Melanocyte of skin (primary cell): ENCODE results near the gene RIMOC1.

GRCh38 chr5:39402158-39402435 lies 22.7 kb downstream of the DAB2 start:
- CAGE, long polyA plus RNA, 2 experiments, result no peak in any of the 2 experiments

GRCh38 chr5:39469639-39470575 lies 45.1 kb upstream of the DAB2 start:
- CAGE, long polyA plus RNA, 2 experiments, result no peak in any of the 2 experiments

DNA sequence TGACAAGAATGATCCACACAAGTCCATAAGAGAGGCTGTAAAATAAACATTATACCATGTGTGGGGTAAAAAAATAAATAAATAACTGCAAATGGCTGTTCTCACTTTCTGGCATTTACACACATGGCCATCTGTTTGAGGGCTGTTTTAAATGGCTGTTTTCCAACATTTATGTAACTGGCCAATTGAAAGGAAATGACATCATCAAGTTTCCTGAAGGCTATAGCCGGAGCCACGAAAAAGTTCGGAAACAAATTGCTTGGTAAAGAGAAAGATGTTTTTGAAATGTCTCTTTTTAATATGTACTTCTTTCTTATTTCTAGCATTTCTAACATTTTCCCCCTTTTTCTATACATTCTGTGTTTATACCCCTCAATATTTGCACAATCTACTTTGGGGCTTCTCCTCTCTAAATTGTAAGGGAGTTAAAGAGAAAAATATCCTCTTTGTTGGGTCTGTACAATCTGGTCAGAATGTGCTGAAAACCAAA lies 95.5 kb upstream of the DAB2 start:
- CAGE, long polyA plus RNA, 2 experiments, result no peak in any of the 2 experiments

- CAGE, long polyA plus RNA, 2 experiments, result no peak in any of the 2 experiments
Measured at GRCh38 chr5:39543176-39543831, 118.5 kb upstream of the DAB2 start.

- CAGE, long polyA plus RNA, 2 experiments, result no peak in any of the 2 experiments
Measured at GRCh38 chr5:40680045-40680246, 231 bp downstream of the PTGER4 start.

GRCh38 chr5:40842369-40842734 lies 1.2 kb downstream of the CARD6 start:
- CAGE, long polyA plus RNA, 2 experiments, result no peak in any of the 2 experiments

DNA sequence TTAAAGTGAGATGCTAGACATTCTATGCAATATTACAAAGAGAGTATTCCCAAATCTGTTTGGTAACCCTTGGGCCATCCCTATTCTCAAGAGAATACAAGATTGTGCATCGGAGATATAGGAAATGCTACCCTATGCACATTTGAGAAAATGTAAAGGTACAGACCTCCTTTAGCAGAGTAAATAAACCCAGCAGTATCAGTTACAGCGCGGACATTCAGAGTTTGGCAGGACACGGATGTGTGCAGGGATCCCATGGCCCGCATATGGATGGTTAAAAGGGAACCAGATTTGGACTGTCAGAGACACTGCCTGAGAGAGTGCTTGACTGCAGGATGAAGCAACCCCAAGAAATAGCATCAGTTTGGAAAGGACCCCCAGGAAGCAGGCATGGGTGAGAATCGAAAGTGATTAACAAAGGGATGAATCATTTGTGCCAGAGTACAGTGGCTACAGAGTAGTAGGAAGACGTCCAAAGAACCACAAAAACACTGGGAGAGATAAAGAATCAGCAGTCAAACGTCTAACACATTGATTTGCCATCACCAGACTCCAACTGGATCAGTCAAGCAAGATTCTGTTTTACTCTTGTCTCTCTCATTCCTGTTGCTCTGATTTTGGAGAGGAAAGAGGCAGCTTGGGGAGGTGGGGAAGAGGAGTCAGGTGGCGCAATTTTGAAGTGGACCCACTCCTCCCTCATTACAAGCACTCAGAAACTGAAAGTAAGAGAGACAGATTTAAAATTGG lies 5.5 kb downstream of the C7 start:
- CAGE, long polyA plus RNA, 2 experiments, result no peak in any of the 2 experiments

DNA sequence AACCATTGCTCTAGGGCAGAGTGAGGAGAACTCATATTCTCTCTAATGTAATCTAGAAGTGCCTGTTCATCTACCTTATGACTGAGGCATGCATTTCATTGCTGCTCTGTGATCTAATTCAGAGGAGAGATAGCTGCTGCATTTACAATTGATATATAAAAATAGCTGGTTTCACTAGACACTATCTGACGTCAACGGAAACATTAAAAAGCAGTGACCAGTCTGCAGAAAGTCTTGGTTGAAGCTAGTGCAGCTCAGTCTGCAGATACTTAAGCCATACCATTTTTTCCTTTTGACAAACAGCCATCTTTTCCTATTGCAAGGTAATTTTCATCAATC lies 72.9 kb upstream of the C6 start:
- CAGE, long polyA plus RNA, 2 experiments, result no peak in any of the 2 experiments

DNA sequence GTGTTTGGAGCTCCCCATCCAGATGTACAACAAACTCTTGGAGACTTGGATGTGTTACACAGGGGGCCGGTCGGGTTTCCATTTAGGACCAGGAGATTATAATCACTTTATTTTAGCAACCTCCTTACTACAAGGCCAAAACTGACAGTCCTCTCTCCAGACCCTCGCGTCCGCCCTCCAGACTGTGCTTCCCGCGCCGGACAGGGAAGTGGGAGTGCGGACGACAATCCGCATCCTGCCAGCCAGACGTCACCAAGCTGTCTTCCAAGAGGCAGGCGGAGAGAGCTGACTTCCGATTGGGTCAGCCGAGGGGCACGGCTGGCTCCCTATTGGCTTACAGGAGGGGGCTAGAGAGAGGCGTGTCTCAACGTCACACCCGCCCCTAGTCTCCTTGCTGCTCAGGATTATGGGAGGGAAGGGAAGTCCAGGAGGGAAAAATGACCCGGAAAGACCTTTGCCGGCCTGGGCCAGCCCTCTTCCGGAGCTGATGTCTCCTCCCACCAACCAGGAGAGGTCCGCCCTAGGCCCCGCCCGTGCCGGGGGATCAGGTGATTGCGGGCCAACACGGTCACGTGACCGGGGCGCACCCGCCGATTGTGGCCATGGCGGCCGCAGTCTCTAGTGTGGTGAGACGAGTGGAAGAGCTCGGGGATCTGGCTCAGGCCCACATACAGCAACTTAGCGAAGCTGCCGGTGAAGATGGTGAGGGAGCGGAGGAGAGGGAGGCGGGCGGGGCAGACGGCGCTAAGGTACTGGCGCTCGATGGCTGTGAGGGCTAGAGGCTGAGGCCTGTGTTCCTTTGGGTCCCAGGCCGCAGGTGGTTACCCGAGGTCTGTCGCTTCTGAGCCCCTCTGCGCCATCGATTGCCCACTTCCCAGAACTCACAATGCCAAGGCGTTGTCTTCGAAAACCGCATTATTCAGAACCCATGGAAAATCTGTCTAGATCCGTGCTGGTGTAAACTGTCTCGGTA lies at the start of gene RIMOC1:
Gene RIMOC1 (plus strand): TSS at position 579 of the 973 bp plus-strand sequence.
- CAGE, long polyA plus RNA, 2 experiments, result no peak in any of the 2 experiments

DNA sequence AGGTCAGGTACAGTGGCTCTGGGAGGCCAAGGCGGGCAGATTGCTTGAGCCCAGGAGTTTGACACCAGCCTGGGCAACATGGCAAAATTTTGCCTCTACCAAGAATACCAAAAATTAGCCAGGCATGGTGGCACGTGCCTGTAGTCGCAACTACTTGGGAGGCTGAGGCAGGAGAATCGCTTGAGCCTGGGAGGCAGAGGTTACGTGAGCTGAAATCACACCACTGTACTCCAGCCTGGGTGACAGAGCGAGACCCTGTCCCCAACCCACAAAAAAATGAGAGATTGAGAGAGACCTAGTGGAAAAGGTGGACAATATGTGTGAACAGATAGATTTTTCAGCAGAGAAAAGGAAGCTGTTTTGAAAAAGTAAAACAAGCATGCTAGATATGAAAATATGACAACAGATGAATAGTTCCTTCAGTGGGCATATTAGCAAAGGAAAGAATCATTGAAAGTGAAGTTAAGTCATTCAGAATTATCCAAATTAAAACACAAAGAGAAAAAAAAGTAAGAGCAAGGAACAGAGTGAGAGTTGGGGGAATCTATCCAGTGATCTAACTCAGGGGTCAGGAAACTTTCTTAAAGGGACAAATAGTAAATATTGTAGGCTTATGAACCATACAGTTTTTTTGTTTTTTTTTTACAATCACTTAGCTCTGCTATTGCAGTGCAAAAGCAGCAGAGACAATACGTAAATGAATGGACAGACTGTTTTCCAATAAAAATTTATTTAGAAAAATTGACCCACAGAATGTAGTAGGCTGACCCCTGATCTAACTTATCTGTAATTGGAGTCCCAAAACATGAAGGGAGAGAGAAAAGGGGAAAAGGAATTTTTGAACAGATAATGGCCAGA lies 11.4 kb downstream of the FBXO4 start:
- CAGE, long polyA plus RNA, 2 experiments, result no peak in any of the 2 experiments

- CAGE, long polyA plus RNA, 2 experiments, result no peak in any of the 2 experiments
Measured at GRCh38 chr5:42364398-42364799, 58.8 kb upstream of the GHR start.

- CAGE, long polyA plus RNA, 2 experiments, result no peak in any of the 2 experiments
Measured at GRCh38 chr5:42432353-42432761, 9.1 kb downstream of the GHR start.

- CAGE, long polyA plus RNA, 2 experiments, result no peak in any of the 2 experiments
Measured at GRCh38 chr5:42493134-42493450, 69.9 kb downstream of the GHR start.

- CAGE, long polyA plus RNA, 2 experiments, result no peak in any of the 2 experiments
Measured at GRCh38 chr5:42554349-42554769, 131.1 kb downstream of the GHR start.

- CAGE, long polyA plus RNA, 2 experiments, result no peak in any of the 2 experiments
Measured at GRCh38 chr5:42570120-42570792, 147.0 kb downstream of the GHR start.

DNA sequence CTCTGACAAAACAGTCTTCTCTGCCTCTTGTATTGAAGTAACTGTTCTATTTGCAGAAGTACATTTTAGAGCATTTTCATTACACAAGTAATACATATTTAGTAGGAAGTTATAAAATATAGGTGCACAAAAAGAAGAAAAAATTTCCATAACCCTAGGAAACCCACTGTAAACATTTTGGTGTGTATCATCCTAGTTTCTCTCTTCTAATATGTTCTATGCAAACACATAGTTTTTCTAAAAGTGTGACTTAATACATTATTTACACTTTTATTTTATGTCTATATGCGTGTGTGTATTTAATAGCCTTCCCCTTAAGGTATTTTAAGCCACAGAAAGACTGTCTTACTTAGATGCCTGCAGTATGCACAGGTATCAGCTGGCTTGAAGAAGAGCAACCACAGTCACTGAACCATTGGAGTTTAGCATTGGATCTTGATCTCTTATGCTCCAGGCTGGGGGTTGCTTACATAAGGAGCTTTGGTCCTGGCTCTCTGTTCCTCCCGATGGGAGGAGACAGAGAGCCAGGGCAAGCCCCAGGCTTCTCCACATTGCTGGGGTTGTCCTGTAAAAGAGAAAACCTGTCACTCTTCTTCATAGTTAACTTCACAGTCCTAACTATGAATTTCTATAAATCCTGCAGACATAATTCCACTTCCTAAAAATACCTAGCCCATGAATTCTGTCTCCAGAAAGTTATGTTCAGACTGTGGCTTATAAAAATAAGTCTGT lies 3.7 kb downstream of the SELENOP start:
- CAGE, long polyA plus RNA, 2 experiments, result no peak in any of the 2 experiments

DNA sequence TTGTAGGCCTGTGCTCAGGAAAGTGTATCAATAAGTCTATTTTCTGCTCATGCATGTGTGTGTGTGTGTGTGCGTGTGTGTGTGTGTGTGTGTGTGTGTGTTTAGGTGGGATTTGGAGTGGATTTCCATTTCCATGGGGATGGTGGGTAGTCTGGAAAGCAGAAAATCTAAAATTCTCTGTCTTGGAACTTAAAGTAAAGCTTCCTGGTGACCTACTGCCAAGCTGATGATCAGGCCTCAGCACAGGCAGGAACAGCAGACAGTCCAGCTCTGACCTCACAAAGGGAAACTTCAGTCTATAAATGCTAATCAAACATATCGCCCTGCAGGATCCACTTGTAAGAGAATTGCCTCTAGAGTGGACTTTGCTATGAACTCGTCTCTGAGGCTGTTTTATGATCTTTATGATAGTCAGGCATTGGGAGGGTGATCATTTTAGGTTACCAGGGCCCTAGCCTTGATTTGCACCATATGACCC lies 67.5 kb upstream of the SELENOP start:
- CAGE, long polyA plus RNA, 2 experiments, result no peak in any of the 2 experiments

- CAGE, long polyA plus RNA, 2 experiments, result no peak in any of the 2 experiments
Measured at GRCh38 chr5:42887141-42887684, 75.5 kb upstream of the SELENOP start.

DNA sequence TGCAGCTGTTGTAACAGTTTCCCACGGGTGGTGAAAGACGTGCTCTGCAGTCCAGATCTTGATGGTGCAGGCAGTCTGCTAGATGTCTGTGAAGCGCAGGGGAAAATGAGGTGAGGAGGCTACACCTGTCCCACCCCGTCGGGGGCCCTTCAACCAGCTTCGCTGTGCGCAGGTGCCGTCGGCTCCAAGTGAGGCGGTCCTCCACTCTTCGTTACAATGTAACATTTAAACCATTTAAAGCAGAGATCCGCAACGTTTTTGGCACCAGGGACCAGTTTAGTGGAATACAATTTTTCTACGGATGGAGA lies 96.9 kb upstream of the SELENOP start:
- CAGE, long polyA plus RNA, 2 experiments, result no peak in any of the 2 experiments

DNA sequence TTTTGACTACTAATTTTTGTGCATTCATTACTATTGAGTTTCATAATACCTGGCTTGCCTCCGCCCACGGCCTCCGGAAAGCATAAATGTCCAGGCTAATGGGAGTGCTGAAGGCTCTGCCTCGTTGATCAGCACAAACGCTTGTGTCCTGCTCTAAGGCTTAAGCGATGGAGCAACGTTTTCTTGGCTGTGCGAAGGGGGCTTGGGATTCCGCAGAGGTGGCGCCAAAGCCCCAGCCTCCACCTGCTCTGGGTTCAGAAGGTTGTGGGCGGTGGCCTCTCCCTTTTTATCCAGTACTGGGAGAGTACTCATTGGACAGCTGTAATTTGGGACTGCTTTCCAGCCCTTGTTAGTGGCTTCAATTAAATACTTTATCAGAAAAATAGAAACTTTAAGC lies 19.7 kb downstream of the ANXA2R start:
- CAGE, long polyA plus RNA, 2 experiments, result no peak in any of the 2 experiments